Cardiac ventricle fibroblast (primary cell): Measurements from ENCODE around the genes FTSJ1, PCSK1N, PIM2 and GRIPAP1.

GRCh38 chrX:48475975-48476697 is at the start of gene FTSJ1:
Gene FTSJ1 (plus strand): TSS chrX:48476199.
- RAMPAGE, long total RNA: no peak

DNA sequence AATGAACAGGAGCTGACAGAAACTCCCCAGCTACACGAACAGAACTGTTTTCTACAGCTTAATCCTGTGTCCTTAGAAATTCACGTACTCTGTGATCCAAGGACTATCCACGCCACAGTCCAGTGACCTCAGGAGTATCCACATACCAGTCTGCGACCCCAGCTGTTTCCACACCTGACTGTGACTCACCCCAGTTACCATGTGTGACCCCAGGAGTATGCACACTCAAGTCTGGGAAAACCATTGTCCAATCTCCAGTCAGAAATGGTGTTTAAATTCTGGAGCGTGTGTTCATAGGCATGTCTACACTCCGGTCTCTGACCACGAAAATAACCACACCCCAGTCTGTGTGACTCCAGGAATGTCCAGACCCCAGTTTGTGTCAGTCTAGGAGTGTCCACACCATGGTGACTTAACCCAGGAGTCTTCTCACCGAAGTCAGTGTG is 11.2 kb downstream of the FTSJ1 start:
- RAMPAGE, long total RNA: no peak

GRCh38 chrX:48487596-48488163 is 11.7 kb downstream of the FTSJ1 start:
- RAMPAGE, long total RNA: no peak

DNA sequence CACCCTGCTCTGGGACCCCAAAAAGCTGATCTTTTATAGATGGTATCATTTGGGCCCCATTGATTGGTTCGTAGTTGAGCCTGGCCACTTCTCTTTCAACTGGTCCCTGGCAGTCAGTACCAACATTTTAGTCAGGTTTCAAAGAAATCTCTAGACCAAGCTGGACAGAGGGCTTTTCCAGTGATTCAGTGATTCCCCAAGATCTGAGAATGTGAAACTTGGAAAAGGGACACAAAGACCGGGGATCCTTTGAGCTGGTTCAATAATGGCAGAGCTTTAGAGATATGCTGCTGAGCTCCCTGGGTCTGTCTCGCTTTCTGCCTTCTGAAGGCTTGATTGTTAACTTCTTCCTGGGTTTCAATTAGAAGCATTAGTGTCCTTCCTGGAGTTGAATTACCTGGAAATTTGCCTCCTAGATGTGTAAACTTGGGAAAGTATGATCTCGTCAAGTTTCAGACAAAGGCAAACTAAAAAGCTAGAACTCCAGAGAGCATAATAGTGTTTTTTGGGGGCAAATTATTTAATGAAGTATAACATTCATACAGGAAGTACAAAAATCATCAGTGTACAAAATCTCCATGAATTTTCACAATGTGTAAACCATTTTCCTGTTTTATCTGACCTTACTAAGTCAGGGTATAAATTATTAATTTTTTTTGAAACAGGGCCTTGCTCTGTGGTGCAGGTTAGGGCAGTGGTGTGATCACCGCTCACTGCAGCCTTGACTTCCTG is 1.3 kb upstream of the TBC1D25 start:
- RAMPAGE, long total RNA: no peak

DNA sequence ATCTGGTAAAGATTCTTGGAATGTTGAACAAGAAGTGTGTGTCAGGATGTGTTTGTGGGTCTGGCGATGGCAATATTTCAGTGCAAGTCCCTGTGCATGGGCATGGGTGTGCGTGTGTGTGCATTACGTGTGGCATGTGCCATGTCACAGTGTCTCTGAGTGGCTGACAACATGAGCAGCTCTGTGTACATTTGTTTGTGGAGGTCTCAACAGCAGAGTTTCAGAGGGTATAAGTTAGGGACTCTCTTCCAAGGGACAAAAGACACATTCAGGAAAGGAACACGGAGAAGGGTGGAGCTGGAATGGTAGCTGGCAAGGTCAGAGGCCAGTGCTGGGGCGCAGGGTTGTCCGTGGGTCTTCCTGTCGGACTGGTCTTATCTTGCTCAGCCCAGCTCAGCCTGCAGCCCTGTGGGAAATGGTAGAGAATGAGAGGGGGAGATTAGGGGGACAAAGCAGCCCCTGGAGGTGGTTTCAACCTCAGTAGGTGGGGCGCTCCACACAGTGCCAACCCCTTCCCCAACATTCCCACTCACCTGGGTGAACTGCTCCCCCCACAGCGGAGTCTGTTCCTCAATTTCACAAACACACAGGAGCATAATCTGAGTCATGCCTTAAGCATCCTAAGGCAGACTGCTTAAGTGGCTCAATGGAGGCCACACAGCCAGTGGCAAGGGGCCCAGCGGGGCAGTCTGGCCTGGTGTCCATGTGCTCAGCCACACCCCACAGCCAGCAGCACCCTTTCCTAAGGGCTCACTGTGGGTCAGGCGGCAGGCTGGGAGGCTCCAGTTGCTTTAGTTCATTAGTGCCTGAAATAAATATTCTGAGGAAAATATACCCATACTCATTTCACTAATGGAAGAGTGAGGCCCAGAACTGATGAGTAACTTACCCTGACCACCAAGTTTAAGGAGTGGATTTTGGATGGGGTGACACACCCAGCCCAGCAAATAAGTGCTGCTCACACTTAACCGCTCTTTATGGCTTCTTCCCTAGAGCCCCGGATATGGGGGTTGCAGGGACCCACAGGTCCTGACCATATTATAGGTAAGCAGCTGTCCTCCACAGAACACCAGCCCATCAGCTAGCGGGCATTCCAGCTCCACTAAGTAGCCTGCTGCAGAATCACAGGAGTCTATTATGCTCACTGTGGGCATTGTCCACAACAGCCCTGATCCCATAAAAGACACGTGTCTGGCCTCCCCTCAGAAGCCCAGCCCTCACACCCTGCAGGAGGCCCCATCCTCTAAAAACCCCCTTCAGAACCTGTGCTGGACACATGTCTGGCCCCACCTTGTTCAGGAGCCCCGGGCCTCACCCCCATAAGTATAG is 6.7 kb upstream of the HDAC6 start:
- RAMPAGE, long total RNA: no peak

DNA sequence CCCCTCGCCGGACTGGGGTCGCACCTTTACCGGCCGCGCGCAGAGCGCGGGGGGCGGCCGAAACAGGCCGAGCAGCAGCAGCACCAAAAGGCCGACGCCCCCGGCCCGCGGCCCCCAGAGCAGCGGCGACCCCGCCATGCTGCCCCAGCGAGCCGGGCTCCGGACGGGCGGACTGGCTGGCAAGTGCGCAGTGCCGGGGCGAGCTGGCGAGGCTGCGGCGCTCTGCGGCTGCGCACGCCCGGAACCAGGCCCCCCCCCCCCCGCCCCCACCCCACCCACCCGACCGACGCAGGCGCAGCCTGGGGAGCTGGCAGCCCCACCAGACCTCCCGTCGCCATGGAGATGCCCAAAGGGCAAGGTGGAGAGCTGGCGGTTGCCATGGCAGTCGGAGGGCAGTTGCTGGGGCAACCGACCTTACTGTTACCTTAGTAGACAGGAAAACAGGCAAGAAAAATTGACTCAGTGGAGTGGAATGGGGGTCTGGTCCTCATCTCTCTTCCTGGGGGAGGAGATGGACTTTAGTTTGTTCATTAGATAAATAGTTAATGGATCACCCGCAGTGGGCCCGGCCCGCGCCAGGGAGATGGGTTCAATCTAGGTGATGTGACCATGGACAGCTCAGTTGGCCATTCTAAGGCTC is at the start of gene PCSK1N:
Gene PCSK1N, minus strand, starts transcription at position 216 of the 640 bp plus-strand sequence.
- RAMPAGE, long total RNA: no peak

- RAMPAGE, long total RNA: no peak
These were observed 3.3 kb downstream of the PQBP1 start for GRCh38 chrX:48900980-48901513.

DNA sequence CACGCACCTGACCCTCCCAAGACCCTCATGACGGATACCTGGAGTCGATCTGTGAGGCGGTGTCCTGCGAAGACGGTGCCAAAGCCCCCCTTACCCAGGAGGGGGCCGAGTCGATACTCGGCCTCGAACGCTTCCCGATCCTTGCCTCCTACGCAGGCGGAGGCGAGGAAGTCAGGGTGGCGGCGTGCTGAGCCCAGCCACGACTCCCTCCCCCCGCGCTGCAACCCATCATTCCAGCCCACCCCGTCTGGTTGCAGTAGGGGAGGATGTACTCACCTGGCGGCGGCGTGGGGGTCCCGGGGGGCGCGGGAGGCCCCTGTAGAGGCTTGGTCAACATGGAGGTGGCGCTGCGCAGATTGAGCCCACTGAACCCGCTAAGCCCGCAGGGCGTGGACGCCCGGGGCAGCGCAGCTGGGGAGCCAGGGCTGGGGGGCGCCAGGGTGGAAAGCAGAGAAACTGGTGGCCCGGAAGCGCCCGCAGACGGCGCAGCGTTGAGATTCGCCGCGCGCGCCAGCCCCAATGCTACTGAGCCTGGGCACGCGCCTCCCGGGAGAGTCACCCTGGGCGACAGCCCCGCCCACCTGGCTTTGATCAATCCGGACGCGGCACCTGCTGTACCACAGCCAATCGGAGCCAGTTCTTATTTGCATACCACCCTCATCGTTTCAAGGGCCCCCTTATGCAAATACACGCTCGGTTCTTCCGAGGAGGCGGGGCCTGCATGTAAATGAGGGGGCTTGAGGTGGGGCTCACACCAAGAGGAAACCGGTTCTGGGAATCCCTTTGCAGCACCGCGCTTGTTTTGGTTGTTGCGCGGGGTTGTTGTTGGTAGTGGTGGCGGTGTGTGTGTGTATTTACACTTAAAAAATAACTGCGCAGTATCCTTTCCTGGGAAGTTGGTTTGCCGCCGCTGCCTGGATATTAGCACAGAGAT is at the start of gene PIM2:
Gene PIM2, minus strand, starts transcription at position 527 of the 934 bp plus-strand sequence.
- RAMPAGE, long total RNA: no peak

GRCh38 chrX:48922414-48922751 is 3.6 kb upstream of the PIM2 start:
- RAMPAGE, long total RNA: no peak

DNA sequence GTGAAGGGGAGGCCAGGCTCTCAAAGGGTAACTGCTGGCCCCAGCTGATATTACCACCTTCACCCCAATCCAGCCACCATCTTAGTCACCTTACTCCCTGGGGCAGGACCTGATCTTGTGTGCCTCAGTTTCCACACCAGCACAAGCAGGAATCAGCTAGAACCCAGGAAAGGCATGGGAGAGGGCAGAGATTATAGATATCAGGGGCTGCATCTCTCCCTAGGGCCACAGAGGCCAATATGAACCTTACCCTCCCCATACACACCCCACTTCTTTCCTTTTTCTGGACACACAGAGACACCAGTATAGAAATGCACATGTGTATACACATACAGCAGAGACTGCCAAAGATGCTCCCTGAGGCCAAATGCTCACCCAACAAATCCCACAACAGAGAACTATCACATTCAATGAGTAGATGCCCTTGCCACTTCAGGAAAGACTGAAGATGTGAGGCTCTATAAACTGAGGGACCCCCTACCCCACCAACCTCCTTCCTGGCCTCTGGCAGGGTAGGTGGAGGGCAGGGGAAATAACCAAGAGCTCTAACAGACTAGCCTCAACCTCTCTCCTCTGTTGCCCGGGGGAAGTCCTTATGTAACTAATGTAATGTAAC is 18.1 kb downstream of the OTUD5 start:
- RAMPAGE, long total RNA: no peak

DNA sequence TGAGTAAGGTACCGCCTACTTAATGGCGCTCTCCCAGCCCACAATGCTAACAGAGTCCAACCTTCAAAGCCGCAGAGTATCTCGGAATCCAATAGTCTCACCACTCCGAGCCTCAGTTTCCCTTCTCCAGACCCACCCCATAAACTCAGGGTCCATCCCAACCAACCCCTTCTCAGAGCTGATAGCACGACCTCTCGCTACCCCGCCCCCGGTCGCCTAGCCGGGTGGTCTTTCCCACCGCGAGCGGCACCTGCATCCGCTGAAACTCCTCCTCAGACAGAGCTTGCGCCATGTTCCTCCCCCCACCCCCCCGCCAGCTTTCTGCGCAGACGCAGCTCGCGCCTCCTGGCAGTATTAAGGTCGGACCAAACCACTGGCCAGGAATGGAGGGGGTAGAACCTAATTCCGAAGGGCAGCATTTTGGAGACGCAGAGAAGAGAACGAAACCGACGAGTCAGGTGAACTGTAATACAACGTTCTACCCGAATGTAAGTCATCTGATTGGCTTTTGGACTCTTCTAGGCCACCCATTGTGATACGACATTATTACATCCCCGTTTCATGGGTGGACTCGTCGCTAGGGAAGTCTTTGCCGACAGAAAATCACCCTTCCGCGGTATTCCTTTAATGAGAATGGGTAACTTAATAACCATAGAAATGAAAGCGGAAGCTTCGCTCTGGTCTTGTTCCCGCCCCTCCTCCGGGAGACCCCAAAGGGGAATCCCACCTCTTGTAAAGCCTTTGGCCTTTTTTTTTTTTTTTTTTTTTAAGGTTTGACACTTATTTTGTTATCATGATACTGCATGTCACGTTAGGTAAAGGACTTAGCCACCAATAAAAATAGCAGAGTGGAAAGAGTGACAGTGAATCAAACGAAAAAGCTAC is at the start of gene GRIPAP1:
Gene GRIPAP1, minus strand, starts transcription at position 327 of the 885 bp plus-strand sequence.
- RAMPAGE, long total RNA: start-site peak on the minus strand centred at position 285 of the sequence, 55 bp wide, 75 and 19 reads in 2 replicates

DNA sequence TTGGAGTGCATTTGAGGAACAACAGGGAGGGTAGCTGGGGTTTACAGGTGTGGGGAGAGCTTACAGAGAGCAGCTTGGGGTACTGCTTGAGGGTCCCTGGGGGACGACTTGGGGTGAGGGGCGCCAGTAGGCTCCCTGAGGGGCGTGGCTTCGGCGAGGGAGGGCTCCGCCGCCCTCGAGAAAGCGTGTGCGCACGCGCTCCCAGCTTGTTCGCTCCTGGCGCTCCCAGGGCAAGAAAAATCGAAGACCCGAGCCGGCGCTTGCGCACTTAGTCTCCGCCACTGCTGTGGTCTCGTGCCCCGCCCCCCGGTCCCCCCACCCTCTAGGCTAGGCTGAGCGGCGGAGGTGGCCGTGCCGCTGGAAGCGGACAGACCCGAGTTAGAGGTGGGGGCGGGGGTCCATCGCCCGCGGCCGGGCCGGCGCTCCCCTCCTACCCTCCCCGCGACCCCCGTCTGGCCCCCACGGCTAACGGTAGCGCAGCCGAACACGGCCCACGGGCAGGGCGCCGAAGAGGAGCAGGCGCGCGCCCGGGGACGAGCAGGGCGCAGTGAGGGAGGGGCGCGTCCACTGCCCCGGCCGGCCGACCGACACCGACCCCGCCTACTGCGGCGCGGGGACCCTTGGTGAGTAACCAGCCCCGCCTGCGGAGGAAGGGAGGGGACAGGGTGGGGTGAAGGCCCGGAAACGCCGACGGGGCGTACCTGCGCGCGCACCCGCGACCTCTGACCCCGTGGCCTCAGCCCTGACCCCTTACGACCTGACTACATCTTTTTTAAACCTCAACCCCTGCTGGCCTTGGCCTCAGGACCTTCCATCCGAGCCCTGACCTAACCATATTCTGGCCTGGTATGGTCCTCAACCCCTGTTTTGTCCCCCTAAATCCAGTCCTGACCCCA is 5.3 kb upstream of the CCDC120 start:
- RAMPAGE, long total RNA: no peak

GRCh38 chrX:49061279-49061832 is 2.6 kb downstream of the CCDC120 start:
- RAMPAGE, long total RNA: no peak

DNA sequence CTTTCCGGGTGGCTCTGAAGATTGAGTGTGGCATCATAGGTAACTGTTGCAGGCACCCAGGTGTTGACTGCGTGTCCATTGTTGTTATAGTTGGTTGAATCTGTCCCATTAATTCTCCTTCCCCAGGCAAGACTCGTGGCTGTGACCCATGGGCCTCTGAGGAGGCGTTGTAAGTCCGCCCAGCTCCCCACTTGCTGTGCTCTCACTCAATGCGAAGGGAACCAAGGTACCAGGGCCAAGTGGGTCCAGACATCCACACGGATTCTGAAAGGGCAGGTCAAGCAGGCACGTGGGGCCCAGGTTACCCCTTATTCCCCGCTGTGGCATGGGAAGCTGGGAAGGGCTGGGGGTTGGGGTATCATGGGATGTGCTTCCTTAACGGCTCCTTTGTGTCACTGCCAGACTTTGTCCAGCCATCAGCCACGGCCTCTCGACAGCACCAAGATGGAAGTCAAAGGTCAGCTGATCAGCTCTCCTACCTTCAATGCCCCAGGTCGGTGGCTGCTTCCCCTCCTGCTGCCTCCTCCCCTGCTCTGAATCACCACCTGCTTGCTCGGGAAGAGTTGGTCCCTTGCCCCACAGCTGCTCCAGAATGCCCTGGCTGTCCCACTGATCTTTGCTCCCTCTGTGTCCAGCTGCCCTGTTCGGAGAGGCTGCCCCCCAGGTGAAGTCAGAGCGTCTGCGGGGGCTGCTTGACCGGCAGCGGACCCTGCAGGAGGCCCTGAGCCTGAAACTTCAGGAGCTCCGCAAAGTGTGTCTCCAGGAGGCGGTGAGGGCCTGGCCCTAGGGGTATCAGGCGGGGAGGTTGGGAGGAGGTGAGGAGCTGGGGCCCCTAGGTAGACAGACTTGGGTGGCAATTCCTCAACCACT is 3.3 kb downstream of the CCDC120 start:
- RAMPAGE, long total RNA: no peak

DNA sequence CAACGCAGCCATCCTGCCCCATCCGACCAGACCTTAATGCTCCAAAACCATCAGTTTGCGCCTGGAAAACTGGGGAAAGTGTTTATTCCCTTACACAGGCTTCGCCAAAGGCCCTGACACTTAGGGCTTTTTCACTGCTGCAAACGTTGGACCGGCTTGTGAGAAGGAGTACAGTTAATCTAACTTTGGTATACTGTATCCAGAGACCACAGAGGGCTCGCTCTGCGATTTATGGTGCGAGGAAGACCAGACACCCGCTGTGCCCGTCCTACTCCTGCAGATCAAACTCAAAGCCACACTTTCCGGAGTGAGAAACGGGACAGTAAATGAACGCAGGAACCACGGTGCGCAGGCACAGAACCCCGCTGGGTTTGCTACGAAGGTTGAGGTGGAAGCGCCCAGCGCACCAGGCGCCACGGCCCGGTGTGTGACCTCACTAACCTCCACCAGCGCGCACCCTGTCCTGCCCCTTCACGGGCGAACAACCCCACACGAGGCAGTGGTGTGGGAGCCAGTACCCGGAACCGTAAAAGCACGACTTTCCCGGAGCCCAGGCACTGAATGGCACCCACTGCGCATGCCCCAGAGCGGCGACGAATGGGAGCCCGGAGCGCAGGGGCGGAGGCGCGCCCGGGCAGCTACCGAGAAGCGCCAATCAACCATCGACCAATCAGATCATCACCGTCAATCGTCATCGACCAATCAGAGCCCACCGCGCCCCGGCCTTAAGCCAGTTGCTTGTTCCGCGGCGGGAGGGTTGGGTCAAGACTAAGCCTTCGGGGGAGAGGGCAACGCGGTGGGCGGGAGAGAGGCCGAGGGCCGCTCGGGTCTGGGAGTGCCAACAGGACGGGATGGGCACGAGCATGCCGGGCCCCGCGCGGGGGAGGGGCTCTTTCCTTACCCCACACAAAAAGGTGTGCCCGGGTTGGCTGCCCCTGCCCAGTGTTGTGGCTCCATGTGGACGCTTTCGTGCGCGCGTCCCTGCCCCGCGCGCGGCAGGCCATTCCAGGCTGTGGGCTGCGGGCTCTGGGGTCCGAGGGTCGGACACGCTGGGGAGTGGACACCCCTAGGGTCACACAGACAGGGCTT is 21.3 kb upstream of the WDR45 start:
- RAMPAGE, long total RNA: no peak

DNA sequence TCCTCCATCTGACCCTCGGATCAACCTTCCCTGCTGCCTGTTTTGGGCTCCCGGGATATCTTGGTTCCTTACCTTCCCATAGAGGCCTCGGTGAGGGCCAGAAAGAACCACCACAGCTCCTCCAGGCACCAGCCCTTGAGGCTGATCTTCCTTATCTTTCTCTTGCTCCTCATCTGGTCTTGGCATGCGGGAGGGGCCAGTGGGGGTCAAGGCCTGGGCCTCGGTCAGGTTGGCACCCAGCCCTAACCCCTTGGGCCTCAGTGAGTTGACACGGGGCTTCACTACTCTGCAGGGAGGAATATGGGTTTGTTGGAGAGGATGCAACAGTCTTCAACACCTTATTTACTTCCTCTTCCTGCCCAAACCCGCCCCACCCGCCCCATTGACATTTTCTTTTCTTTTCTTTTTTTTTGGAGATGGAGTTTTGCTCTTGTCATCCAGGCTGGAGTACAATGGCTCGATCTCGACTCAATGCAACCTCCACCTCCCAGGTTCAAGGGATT is 6.0 kb downstream of the GPKOW start:
- RAMPAGE, long total RNA: no peak

- RAMPAGE, long total RNA: no peak
These were observed 3.6 kb downstream of the MAGIX start for GRCh38 chrX:49165778-49166899.

DNA sequence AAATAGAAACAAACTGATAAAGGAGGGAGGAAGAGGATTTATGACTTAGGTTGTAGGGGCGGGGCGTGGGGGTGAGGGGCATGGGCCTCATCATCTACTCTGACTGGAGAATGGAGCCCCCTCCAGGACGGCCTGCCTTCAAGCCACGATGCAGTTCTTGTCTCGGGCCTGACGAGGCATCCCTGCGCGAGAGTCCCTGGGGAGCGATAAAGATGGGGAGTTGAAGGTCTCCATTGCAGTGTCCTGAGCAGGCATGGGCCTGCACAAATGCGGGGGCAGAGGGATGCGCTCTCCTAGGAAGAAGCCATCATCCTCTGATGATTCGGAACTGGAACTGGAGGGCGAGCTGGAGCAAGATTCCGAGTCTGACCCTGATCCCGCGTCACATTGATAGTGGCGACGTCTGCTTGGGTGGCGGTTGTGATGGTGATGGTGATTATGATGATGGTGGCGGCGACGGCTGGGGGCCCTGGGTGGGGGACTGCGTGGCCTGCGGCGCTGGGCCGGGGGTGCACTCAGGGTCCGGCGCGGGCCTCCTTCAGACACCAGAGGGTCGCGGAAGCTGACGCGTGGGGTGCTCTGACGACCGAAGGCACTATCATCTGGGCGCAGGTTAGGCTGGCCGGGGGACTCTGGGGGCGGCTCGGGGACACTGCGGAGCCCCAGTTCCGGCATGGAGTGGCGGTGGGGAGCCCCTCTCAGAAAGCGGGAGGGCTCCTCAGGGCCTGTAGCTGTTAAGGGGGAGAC is 4.0 kb downstream of the PLP2 start:
- RAMPAGE, long total RNA: no peak

GRCh38 chrX:49178171-49178608 is 6.5 kb downstream of the PLP2 start:
- RAMPAGE, long total RNA: no peak

- RAMPAGE, long total RNA: no peak
These were observed 6.6 kb downstream of the PRICKLE3 start for GRCh38 chrX:49179471-49180054.